Measurements from ENCODE around the gene SLC66A3.

- PRO-cap = bidirectional peak, plus-strand start at chr2:9631343, minus-strand start at chr2:9630997
These were observed 427 bp upstream of the YWHAQ start for GRCh38 chr2:9631250-9631598.

DNA sequence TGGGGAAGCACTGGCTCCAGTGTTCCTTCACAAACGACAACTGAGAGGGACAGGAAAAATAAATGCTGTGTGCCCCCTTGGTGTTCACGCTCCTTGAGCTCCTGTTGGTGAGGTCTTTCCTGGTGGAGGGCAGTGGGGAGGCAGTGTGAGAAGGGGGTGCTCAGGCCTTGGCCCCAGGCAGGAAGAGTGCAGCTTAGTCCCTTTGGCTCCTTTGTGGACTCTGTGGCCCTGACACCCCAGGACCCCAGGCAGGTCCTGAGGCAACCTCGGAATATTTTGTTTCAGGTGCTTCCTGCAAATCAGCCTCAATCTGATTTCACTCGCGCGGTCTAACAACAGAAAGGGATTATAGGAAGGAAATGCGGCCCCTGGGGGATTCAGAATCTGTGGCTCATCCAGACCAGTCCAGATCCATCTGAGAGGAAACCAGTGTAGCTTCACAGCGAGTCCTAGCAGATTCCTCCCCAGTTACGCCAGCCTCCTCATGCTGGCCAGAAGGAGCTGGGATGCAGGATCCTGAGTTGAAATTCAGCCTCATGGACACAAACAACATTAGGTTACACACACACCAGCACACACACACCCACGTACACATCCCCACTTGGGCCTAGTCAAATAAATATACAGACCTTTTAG is 59.4 kb upstream of the YWHAQ start:
- PRO-cap = no peak

DNA sequence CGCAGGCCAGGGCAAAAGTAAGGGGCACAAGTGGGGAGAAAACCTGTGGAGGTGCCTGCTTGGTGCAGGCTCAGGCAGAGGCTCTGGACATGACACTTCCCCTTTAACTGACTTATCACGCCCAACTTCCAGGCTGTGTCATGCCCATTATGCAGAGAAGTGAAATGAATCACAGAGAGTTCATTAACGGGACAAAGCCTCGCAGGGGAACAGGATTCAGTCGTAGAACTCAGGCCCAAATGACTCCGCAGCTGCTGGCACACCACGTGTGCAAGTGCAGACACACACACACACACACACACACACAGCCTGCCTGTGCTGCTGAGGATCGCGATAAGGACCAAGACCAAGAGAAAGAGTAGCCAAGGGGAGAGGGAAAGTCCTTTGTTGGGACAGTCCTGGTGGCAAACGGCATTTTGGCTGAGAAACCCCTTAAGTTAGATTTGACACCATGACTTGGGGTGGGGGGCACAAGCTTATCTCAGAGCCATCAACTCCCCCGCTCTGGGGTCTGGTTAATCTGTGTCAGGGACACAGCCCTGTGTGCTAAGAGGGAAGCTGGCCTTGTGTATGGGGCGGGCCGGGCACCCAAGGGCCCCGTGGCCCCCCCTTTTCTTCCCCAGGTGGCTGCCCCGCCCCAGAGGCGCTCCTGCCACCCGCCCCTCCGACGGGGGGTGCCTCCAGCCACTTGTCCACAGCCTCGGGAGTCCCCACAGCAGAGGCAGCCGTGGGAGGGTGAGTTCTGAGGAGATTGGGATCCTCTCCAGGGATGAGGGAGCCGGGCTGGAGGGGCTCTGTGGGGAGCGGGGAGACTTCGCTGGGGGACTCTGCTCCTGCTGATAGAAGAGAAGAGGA is 89.9 kb upstream of the TAF1B start:
- PRO-cap = no peak

DNA sequence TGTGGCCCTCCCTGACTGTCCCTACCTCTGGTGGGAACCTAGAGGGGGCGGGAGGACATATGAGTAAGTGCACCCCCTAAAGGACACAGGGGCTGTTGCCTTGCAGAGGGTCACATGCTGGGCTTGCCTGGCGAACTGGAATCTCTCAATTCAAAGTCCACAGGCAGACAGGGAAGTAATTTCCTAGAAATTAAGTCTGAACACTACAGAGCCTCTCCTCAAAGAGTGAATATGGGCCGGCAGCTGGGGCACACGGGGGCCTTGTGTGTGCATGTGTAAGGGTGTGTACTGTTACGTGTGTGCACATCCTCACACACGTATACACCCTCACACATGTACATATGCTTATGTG is 77.6 kb upstream of the TAF1B start:
- PRO-cap = no peak

GRCh38 chr2:9774176-9774784 is 69.0 kb upstream of the TAF1B start:
- PRO-cap = no peak

DNA sequence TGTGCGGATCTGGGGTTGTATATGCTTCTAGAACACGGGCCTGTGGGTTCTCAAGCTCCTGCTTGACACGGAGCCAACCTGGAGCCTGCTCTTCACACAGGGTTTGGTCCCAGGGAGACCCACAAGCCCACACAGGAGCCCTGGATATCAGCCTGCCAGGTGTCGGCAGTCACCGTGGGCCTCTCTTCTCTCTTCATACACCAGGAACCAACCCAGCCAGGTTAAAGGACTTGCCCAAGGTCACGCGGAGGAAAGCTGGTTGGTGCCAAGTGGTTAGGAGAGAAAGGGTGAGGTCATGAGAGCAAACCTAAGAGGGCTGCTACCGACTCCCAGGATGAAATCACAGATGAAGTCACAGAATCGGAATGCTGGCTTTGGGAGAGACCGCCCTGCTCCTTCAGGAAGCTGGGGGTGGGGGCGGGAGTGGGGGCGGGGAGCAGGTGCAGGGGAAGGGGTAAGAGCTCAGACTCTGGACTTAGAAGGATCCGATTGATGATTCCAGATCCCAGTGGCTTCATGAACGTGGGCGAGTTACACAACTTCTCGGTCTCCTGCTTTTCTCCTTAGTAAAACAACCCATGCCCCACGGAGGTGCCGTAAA is 23.2 kb upstream of the TAF1B start:
- PRO-cap = no peak

DNA sequence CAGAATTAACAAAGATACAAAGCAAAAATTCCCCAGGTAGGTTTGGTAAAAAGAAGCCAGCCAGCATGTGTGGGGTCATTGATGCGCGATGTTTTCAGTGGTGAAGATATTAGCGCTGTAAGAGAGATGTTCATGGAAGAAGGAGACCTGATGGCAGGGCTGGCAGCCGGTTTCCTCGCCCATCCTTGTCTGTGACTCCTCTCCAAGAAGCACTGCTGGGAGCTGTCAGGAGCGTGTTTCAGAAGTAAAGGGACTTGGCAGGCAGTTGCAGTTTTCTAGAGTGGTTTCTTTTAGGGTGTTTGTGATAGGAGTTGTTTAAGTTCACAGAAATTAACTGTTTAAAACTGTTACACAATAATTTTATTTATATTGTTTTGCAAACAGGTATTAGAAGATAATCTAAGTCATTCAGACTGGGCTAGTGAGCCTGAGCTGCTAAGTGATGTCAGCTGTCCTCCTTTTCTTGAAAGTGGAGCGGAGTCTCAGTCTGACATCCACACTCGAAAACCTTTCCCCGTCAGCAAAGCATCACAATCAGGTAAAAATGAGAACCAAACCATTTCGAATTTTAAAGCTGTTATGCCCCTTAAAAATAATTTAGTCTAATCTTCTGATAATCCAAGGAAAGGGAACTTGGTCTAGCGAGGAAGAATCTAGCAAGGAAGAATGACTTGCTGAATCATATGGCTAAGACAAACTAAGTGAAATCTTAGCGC is 24.8 kb downstream of the TAF1B start:
- PRO-cap = no peak

DNA sequence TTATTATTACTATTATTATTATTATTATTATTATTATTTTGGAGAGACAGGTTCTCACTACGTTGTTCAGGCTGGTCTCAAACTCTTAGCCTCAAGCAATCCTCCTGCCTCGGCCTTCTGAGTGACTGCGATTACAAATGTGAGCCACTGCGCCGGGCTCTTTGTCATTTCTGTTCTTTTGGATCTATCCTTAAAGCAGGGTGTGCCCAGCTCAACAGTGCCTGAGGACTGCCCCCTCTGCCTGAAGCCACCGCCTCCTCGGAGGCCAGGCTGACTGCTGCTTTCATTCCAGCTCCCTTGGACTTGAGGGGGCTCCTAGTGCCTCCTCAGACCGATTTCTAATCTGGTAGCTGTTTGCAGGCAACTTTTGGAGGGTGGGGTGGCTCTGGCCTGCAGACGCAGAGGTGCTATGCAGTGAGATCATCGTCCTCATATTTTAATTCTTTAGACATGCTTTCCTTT is 36.0 kb upstream of the KLF11 start:
- PRO-cap = no peak

DNA sequence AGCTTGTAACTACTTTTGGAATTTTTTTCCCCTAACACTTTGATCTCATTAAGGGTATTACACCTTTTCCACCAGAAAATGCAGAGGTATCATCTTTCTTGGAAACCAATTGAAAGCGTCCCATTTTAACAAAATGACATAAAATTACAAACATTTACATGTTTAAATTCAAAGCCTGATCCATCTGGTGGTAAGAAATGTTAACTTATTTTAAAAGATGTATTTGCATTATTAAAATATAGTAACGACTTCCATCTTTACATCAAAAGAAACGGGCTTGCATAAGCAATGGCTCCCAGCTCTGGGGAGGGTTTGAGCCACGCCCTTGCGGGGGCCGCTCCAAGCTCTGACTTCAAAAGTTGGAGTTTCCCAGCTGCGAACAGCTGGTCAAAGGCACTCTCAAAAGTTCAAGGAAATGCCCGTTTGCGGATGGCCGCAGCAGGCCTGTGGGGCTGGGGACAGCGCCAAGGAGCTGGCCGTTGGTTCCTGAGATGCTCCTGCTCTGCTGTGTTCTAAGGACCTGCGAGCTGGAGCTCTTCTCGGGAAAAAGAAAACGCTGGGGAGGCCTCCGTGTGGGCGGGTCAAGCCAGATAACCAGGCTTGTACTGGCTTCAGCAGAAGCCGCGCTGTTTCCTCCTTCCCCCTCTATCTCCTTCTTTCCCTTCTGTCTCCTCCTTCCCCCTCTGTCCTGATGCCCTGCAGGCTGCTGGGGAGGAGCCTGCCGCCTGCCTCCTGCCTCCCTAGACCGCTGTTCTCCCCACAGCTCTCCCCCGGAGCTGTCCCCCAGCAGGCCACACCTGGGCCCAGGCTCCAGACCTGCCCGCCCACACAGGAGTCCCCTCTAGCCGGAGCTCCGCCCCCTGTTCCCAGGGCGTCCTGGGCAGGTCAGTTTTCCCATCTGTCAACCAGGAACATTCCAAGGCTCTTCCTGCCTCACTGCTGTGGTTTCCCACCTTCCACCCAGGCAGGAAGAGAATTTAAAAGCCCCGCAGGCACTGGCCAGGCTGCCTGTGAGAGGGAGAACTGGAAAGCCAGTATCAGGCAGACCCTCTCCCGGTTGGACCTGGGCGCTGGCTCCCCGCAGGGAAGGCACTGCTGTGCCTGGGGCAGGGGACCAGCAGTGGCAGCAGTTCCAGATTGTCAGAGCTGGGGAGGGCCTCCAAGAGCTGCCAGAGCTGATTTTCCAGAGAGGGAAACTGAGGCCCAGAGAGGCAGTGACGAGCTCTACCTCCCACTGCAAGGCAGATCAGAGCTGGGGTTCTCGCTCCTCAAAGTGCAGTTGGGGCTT is 14.1 kb downstream of the KLF11 start:
- PRO-cap = no peak

- PRO-cap = no peak
These were observed 39.6 kb downstream of the HPCAL1 start for GRCh38 chr2:10342188-10342828.

- PRO-cap = no peak
These were observed 45.7 kb downstream of the ODC1 start for GRCh38 chr2:10402085-10403139.

GRCh38 chr2:10405838-10406438 is 42.2 kb downstream of the ODC1 start:
- PRO-cap = no peak

- PRO-cap = no peak
These were observed 35.7 kb downstream of the ODC1 start for GRCh38 chr2:10412465-10412812.

- PRO-cap = no peak
These were observed 1.1 kb upstream of the ODC1 start for GRCh38 chr2:10448965-10449812.

DNA sequence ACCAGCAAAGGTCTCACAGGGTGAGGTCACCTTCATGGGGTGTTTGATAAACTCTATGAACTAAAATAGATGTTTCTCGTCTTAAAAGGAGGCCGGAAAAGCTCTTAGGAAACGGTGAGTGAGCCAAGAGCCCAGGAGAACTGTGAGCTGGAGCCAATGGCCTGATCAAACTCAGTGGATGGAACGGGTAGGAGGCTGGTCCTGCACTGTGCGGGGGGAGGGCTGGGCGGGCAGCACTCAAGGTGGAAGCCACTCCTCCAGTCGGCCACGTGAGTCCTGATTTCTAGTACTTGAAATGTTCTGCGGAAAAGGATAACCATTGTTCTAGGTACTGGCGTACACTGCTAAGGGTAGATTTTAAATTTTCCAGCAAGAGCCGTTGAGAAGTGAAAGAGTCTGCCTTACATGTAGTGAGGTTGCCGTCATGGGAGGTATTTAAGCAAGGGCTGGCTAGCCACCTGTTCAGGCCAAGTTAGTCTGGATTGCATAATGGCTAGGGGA is 51.1 kb upstream of the ODC1 start:
- PRO-cap = no peak

- PRO-cap = no peak
These were observed 104.9 kb downstream of the NOL10 start for GRCh38 chr2:10584672-10585425.

- PRO-cap = no peak
These were observed 100.6 kb downstream of the NOL10 start for GRCh38 chr2:10588741-10589977.

DNA sequence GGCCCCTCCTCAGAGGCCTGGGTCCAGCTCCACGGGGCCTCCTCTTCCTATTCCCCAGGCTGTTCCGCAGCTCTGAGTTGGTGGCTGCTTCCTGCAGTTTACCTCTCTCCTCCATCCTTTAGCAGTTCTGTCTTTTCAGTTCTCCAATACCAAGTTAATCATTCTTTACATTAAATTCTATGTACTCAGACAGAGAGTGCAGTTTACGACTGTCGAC is 87.7 kb downstream of the NOL10 start:
- PRO-cap = no peak

- PRO-cap = no peak
These were observed 38.0 kb upstream of the KCNF1 start for GRCh38 chr2:10873480-10874293.

GRCh38 chr2:11155127-11155775 is at the start of gene SLC66A3:
SLC66A3 (plus strand) TSS chr2:11155467.
- PRO-cap = unidirectional peak, plus-strand start at chr2:11155477

Data from mesothelial cell of epicardium (in vitro differentiated cells).